Hepatocyte (in vitro differentiated cells and primary cell): ENCODE data around the gene UGT2B7.

GRCh38 chr4:57163516-57164392 is 53.6 kb upstream of the IGFBP7 start:
- RAMPAGE, long total RNA = no peak
- RRBS = 1% methylated on average over 12 of the region's 60 CpGs

DNA sequence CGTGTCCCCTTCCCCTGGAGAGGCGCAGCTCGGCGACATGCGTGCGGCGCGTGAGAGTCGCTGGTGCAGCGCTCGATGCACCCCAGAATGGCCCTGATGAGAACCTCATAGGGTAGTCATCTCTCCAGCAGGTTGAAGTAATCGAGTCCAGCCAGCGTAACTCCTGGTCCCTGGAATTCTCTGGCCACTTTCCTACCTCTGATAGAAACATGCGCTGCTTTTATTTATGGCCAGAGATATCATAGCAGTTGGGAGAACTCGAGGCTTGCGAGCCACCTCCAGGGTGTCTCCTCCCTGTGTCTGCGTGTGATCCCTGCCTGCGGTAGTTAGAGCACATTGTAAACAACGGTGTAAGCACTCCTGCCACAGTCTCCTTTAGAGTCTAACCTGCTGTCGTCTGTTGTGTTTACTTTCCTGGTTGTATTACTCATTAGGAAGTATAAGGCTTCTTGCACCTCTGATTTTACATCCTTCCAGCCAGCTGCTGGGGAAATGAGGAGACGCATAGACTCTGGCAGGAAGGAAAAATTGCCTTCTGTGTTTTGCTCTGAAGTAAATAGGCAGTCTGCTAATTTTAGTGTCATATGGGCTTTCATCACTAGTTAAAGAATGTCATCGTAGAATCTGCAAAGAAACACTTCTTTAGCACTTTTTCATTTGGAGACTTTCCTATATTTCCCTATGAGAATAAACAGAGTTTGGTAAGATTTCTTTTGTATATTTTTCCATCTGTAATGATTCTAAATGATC is 3.1 kb downstream of the ADGRL3 start:
- RAMPAGE, long total RNA = no peak
- RRBS = no CpG with 5 or more reads among the region's 22 CpGs

- RAMPAGE, long total RNA = no peak
- RRBS = no CpG with 5 or more reads among the region's 5 CpGs
These were observed 172.2 kb downstream of the ADGRL3 start for GRCh38 chr4:61372379-61372761.

DNA sequence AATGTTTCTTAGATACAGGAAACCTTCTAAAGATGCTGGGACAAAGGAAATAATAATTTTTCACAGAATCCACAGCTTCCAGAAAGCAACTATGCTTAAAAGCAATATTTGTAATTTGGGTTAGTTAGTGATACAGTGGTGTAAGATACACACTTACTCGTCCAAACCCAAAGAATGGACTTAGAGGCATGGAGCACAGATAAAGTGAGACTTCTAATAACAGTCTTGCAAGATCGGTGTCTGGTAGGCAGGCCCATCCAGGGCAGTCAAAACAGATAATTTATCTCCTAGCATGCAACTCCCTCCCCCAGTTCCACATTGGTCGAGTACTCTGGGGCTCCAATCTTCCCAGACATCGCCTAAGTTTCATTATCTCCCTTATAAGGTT is 471.5 kb downstream of the TECRL start:
- RAMPAGE, long total RNA = no peak
- RRBS = no CpG with 5 or more reads among the region's 4 CpGs

DNA sequence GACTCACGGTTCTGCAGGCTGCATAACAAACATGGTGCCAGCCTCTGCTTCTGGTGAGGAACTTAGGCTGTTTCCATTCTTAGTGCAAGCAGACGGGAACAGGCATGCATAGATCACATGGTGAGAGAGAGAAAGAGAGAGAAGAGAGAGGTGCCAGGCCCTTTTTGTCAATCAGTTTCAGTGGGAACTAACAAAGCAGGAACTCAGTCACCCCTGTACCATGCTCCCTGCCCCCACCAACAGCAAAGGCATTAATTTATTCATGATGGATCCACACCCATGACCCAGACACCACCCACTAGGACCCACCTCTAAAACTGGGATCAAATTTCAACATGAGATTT is 615.0 kb upstream of the TECRL start:
- RAMPAGE, long total RNA = no peak
- RRBS = no CpG with 5 or more reads among the region's 2 CpGs

GRCh38 chr4:67543939-67544475 is 1.3 kb downstream of the CENPC start:
- RAMPAGE, long total RNA = no peak
- RRBS = no CpG with 5 or more reads among the region's 6 CpGs

DNA sequence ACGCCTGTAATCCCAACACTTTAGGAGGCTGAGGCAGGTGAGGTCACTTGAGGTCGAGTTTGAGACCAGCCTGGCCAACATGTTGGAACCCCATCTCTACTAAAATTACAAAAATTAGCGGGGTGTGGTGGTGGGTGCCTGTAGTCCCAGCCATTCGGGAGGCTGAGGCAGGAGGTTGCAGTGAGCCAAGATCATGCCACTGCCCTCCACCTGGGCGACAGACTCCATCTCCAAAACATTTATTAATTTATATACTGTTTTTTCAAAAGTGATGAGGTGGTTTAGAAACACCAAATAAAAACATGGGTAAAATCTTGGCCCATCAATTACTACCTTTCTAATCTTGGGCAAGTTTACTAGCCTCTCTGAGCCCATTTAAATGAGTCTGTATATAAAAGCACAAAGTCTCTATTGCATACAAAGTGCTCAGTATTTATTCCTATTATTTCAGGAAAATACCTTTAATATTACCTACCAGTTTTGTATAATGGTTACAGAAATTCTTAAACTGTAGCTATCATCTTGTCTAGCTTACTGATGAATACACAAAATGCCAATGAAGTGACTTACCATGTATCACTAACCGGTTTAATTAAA is 37.9 kb downstream of the YTHDC1 start:
- RAMPAGE, long total RNA = no peak
- RRBS = no CpG with 5 or more reads among the region's 6 CpGs

- RAMPAGE, long total RNA = no peak
- RRBS = no CpG with 5 or more reads among the region's 2 CpGs
These were observed 1.1 kb downstream of the YTHDC1 start for GRCh38 chr4:68348839-68349182.

DNA sequence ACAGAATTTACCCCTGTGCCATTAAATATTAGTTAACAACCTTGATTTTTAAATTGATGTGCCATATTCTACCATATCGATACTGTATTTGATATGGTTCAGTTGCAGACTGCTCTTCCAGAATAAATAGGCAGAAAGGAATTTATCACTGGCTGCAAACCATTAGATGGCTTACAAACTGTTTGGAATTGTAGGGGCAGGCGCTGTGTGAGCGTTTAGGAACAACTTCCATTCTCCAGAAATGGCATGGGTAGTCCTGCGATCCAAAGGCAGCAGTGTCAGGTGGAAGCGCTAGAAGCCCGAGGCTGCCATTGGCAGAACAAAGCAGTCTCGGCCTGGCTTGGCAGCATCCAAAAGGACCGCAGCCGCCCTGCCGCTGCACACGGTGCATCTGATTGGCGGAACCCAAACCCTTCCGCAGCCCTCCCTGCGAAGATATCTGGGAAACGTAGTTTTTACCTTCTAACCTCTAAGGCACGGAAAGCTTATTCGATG is 23.6 kb upstream of the YTHDC1 start:
- RAMPAGE, long total RNA = no peak
- RRBS = no CpG with 5 or more reads among the region's 17 CpGs

DNA sequence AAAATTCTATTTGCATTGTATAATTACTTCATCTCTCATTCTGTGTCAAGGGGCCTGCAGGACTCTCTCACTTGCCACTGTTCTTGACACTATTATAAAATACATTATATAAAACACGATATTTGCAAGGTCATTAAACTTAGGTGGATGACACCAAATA is 257 bp upstream of the UGT2B10 start:
- RAMPAGE, long total RNA = no peak
- RRBS = no CpG with 5 or more reads among the region's 1 CpG

DNA sequence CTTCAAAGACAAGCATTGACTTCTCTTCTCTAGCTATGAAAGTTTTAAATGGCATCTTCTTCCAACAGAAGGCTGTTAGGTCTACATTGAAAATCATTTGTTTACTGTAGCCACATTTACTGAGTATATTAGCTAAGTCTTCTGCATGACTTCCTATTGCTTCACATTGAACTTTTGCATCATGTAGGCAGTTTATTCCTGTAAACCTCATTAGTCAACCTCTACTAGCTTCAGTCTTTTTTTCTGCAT is 3.6 kb downstream of the UGT2A3 start:
- RAMPAGE, long total RNA = no peak

DNA sequence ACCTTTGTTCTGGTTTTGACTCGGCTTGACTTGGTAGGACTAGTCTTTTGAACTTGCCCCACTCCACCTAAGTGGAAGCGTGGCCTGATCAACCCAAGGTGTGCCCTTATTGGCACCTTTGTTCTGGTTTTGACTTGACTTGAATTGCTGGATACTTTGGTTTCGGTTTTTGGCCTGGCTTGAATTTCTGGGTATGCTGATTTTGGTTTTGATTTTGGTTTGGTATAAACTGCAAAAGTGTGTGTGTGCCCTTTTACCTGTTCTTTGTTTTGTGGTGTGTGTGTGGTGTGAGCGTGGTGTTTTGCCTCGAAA is 44.6 kb upstream of the UGT2B7 start:
- RAMPAGE, long total RNA = no peak
- RRBS = no CpG with 5 or more reads among the region's 5 CpGs

- RAMPAGE, long total RNA = no peak
- RRBS = no CpG with 5 or more reads among the region's 1 CpG
These were observed 39.4 kb upstream of the UGT2B7 start for GRCh38 chr4:69056903-69057195.

DNA sequence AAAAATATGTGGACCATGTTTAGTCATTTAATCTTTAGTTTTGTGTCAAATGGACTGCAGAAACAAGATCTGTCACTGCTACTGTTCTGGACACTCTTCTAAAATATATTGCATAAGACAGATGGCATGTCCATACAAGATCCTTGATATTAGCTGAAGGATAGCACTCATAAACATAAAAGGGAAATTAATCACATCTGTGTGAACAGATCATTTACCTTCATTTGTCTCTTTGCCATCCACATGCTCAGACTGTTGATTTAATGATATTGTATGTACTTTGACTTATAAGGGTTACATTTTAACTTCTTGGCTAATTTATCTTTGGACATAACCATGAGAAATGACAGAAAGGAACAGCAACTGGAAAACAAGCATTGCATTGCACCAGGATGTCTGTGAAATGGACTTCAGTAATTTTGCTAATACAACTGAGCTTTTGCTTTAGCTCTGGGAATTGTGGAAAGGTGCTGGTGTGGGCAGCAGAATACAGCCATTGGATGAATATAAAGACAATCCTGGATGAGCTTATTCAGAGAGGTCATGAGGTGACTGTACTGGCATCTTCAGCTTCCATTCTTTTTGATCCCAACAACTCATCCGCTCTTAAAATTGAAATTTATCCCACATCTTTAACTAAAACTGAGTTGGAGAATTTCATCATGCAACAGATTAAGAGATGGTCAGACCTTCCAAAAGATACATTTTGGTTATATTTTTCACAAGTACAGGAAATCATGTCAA is at the start of gene UGT2B7:
TSS of gene UGT2B7 (plus strand) at position 346 of the 744 bp plus-strand sequence.
- RAMPAGE, long total RNA = start-site peak on the plus strand centred at position 357 of the sequence, 19 bp wide, 12 and 5 reads in 2 replicates
- RRBS = no CpG with 5 or more reads among the region's 1 CpG

- RAMPAGE, long total RNA = no peak
- RRBS = no CpG with 5 or more reads among the region's 2 CpGs
These were observed 6.4 kb downstream of the UGT2B7 start for GRCh38 chr4:69102597-69103210.

DNA sequence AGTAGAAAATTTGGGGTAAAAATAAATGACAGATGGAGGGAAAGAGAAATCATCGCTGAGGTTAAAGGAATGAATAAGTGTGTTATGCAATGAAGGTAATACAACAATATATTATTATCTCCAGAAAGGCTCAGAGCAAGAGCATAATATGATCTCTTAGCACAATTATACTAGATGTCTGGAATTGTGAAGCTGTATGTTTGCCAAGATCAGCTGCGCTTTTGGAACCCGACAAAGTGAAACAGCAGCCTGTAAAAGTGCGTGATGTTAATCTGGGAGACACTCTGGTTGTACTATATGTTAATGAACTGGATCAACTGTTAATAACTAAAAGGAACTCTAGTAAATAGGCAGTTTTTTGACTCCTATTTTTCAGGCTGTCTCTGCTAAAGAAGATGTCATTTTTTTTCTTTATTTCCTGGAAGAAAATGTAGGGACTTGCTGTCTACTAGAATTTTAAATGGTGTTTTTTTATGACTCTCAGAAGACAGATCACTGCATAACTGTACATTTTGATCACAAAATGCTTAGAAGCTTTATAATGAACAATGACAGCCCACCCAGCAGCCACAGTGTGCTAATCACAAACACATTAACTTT is 50.1 kb downstream of the UGT2B28 start:
- RAMPAGE, long total RNA = no peak
- RRBS = no CpG with 5 or more reads among the region's 4 CpGs

- RAMPAGE, long total RNA = no peak
- RRBS = no CpG with 5 or more reads among the region's 6 CpGs
These were observed 2.3 kb downstream of the UGT2B4 start for GRCh38 chr4:69493393-69493902.

DNA sequence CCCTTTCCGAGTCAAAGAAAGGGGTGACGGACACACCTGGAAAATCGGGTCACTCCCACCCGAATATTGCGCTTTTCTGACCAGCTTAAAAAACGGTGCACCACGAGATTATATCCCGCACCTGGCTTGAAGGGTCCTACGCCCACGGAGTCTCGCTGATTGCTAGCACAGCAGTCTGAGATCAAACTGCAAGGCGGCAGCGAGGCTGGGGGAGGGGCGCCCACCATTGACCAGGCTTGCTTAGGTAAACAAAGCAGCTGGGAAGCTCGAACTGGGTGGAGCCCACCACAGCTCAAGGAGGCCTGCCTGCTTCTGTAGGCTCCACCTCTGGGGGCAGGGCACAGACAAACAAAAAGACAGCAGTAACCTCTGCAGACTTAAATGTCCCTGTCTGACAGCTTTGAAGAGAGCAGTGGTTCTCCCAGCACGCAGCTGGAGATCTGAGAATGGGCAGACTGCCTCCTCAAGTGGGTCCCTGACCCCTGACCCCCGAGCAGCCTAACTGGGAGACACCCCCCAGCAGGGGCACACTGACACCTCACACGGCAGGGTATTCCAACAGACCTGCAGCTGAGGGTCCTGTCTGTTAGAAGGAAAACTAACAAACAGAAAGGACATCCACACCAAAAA is 11.3 kb upstream of the UGT2A1 start:
- RAMPAGE, long total RNA = no peak
- RRBS = no CpG with 5 or more reads among the region's 18 CpGs

GRCh38 chr4:69726379-69727054 is 33.9 kb downstream of the SULT1B1 start:
- RAMPAGE, long total RNA = no peak
- RRBS = no CpG with 5 or more reads among the region's 6 CpGs

- RAMPAGE, long total RNA = no peak
- RRBS = no CpG with 5 or more reads among the region's 14 CpGs
These were observed 28.3 kb downstream of the SULT1E1 start for GRCh38 chr4:69831563-69832170.